A673 (cell line): ENCODE data around the gene GPLD1.

DNA sequence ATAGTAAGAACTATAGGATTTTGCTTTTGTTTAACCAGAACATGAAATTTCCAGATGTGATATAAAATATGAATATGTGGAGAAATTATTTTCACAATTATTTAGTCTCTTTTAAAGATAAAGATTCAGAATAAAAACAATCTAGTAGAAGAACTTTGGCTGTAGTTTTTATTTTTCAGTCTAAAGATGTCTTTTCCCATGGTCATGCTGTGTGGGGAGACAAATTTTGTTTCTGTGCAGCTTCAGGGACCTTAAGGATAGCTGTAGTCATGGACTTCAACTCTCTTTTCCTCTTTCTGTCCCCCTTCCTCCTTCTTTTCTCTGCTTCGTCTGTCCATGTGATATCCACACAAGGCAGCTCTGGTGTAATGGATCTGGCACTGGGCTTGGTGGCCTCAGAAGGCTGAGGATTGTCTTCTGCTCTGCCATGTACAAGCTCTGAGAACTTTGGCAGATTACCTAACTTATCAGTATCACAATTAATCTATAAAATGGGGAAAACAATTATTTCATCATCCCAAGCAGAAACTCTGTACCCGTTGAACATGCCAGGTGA lies 10.4 kb downstream of the RNF144B start:
- PRO-cap, result no peak

DNA sequence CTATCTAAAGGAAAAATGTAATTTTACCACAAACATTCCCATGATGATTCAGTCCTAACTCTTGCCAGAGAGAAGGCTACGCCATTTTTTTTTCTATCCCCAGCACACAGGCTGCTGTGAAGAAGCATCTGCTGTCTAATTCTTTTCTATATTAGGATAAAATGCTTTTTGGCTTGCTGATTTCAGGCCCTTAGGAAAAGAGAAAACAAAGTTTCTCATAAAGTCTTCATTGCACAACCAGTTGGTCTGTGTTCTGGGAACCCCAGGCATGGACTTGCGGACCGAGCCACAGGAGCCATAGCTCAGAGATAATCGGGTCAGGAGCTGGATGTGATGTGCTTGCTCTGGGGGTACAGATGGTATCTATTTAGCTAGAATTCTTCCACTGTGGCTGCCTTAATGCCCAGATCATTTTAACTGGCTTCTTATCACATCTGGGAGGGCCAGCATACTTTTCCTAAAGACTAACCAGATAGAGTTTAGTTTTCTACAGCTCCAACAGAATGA lies 683.7 kb upstream of the ID4 start:
- PRO-cap, result no peak

DNA sequence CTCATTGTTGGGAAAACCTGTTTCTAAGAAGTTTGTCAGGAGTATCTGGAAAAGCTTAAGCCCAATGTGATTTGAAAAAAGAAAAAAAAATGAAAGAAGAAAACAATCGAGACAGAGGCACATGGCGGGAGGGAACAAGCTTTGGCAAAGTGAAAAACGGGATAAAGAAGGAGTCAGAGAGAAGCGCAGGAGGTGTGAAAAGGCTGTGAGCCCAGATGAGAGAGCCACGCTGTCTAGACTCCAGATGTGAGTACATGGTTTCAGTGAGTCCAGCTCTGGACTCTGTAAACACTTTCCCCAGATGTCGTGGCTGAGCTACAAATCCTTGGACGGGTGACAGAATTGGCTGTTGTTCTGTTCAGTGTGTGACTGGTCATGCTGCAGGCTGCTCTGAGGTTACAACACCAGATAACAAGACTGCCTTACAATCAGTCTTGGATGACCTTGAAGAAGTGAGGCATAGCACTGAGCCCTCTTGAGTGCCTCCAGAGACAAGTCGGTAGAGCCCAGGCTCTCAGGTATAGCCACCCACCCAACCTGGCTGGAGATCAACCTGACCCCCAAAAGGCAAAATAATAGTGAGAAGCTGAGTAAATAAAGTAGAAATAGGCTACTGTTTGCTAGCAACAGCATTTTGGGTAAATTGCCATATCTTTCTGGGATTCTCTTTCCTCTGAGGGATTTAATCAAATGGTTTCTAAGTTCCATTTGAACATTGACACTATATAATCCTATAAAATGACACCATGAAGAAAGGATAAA lies 656.4 kb upstream of the ID4 start:
- PRO-cap, result no peak

- PRO-cap, result no peak
Observed at GRCh38 chr6:19719447-19719964, 117.7 kb upstream of the ID4 start.

DNA sequence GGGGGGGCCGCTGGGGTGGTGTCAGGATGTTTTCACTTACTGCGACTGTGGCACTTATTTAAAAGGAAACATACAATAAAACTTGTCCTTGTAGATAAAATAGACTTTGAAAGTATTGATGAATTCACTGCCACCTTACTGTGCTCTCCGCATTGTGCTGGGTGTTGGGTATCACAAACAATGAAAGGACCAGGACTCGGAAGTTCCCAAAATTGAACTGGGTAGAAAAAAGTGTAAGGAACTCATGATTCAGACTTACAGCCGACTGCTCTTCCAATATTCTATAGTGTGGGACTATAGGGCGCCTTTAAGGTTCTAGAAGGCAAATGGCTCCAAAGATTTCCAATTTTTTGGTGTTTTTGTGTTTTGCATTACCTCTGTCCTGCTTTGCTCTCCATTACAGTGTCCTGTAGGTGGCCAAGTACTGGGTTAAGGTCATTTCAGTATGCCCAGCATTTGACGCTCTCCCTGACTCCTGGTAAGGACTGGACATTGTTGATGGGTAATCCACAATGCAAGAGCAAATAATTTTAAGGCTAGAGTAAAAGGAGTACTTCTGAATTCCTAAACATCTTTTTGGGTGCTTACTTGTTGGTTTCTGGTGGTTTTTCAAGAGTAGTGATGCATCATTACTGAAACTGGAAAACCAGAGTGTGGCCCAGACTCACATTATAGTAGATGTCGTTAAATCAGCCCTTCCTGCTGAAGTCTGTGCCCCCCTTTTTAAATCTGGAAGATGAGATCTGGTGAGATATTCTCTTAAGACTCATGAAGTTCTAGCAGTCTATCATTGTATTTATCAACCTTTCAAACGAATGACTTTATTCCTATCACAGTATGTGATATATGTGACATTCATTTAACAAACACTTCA lies 31.8 kb upstream of the ID4 start:
- PRO-cap, result no peak

DNA sequence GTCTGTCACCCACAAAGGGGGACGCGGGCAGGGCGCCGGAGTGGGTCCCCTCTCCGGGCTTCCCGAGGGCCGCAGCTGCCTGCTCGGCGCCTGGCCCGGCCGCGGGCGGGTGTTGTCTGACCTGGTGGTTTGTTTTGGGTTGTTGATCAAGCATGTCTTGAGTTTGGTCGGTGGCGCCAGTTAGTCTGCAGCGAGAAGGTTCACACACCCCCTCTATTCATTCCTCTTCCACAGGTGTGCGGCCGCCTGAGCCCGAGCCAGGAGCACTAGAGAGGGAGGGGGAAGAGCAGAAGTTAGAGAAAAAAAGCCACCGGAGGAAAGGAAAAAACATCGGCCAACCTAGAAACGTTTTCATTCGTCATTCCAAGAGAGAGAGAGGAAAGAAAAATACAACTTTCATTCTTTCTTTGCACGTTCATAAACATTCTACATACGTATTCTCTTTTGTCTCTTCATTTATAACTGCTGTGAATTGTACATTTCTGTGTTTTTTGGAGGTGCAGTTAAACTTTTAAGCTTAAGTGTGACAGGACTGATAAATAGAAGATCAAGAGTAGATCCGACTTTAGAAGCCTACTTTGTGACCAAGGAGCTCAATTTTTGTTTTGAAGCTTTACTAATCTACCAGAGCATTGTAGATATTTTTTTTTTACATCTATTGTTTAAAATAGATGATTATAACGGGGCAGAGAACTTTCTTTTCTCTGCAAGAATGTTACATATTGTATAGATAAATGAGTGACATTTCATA lies 2.0 kb downstream of the ID4 start:
- PRO-cap, result no peak

DNA sequence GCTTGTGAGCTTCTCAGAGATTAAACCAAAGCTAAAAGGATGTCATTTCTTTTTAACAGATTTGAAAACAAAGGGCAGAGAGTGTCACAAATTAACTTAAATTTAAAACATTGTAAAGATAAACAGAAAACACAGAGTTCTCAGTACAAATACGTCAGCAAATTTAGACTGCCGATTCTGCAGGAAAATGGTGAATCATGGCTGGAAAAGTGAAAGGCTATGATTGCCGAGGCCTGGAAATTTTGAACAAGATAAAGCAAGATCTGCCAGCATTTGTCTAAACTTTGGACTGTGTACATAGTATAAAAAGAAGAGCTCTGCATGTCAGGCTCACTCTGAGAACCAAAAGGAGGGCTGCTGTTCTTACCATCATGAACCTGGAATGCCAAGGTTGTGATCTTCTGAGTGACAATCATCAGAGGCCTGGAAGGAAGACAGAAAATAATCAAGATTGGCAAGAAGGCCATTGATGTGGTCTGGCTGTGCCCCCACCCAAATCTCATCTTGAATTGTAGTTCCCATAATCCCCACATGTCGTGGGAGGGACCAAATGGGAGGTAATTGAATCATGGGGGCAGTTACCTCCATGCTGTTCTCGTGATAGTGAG lies 81.4 kb downstream of the MBOAT1 start:
- PRO-cap, result no peak

DNA sequence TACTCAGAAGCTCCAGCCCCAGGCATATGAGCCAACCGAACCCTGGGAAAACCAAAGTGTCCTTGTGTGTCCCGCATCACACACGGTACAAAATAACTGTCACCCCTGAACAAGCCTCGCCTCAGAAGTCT lies 849 bp downstream of the MBOAT1 start:
- PRO-cap, result no peak

DNA sequence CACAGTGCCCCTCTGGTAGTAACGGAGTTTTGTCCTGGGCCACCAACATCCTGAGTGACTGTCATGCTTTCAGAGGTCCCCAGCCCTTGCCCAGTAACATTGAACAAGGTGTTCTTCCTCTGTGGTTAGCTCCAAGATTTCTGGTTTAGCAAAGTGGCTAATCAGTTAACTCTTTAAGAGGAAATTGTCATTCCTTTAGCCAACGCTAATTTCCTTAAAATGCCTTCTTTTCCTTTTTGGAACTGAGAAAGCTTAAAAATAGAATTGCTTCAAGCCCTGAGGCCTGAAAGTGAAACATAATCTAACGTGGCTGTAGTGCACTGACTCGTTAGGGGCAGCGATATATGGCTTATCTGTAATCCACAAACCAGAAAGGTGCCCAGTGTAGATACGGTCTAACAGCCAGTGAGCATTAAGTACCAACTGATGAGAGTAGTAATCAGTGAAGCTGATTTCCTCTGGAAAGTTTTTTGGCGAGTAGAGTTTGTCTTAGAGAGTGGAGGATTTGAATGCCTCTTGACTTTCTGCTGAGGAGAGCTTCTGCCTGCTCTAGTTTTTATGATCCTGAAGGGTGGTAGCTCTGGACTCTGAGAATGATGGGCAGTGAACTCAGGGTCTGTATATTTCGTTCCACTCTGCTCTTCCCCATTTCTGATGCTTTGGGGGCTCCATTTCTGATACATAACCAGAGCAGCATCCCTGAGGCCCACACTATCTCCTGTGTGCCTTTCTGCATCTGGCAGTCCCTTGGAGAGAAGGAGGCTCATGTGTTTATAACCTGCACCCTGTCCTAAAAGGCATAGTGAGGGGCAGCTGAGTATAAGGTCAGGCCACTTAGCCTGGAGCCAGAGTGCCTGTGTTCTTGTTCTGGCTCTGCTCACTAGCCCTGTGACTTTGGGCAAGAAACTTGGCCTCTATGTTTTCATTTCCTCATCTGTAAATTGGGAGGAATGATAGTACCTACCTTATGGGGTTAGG lies 8.1 kb downstream of the E2F3 start:
- PRO-cap, result no peak

- PRO-cap, result unidirectional peak, minus-strand start at chr6:20811286
Observed at GRCh38 chr6:20811131-20811485, 276.9 kb downstream of the CDKAL1 start.

DNA sequence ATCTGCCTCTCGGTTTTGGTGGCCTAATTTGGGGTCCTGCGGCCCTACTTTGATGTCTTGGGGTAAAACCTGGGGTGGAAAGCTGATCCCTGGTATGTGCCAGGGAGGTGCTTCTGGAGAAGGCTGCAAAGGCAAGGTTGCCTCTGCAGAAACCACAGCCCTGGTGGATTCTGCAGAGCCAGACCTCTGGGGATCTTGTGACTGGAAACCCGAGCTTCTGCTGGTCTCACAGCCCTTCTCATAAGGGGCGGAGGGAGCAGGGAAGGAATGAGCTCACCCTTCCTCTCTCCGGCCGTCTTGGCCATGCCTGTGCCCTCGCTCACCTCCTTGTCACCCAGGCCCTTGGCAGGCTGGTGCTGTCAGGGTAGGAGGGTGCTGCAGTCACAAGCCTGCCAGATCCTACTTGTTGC lies 245.2 kb upstream of the SOX4 start:
- PRO-cap, result no peak

DNA sequence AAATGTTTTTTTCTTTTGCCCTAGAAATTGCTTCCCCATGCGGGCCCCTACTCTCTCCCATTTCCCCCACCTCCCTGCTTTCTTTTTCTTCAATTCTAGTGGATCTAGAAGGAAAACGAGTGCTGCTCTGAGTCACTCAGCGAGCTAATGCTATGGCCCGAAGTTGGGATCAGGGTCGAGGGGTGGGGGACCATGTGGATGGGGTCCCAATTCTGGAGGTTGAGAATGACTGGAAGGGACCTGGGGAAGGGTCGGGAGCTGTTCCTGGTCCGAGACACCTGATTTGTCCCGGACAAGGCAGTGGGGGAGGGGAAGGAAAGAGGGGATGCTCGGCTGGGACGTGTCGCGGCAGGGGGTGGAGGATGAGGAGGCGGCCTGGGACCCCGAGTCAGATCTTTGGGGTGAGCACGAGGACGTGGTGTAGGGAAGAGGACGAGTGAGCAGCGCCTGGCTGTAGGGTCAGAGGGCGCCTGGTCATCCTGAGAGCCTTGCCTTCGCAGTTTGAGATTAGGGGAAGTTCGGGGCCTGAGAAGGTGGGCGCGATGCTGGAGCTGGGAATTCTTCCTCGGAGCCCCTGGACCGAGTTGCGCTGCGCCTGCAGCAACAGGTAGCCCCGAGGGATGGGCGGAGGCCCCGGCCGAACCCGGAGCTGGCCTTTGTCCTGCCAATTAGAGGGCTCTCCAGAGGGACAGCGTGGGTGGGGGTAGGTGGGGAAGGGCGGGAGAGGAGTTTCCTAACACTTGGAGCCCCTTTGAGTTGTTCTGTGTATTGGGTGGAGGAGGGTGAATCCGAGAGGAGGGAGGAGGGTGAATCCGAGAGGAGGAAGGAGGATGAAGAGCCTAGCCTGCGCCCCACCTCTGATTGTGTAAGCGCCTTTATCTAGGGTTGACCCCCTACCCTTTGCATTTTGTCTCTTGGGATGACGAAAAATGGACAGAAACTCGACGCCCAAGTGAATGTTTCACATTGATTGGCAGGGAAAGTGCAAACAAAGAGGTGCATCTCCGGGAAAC lies 71.9 kb downstream of the SOX4 start:
- PRO-cap, result no peak

DNA sequence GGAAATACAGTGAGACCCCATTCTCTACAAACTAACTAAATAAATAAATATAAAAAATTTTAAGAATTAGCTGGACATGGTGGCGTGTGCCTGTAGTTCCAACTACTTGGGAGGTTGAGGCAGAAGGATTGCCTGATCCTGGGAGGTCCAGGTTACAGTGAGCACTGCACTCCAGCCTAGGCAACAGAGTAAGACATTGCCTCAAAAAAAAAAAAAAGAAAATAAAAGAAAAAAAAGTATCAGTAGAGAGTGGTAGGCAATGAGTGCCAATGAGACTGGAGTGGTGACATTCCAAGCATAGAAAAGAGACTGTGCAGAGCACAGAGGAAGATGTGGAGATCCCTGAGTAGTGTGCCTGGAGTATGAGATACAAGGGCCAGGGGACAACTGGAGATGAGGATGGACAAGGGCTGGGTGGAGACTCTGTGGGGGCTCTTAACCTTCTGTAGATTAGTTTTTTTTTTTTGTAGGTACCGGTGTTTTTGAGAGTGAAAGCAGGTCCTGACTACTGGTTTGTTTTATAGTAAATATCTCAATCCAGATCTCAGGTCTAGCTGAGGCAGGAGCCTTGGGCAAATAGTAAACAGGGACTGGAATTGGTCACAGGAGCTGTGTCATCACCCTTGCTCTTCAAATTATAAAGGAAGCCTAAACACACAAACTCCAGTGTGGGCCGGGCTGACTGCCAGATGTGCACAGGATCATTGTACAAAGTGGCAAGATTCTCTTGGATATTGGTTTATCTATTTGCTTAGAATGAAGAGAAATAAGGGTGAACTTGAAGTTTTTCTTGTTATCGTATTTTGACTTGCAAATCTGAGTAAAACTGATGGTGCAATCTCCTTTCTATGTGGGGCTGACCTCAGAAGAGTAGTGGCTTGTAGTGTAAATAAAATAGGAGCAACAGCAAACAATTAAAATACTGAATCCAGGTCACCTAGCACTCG lies 144.8 kb downstream of the SOX4 start:
- PRO-cap, result no peak

GRCh38 chr6:22062808-22063653 lies 233.8 kb downstream of the PRL start:
- PRO-cap, result no peak

DNA sequence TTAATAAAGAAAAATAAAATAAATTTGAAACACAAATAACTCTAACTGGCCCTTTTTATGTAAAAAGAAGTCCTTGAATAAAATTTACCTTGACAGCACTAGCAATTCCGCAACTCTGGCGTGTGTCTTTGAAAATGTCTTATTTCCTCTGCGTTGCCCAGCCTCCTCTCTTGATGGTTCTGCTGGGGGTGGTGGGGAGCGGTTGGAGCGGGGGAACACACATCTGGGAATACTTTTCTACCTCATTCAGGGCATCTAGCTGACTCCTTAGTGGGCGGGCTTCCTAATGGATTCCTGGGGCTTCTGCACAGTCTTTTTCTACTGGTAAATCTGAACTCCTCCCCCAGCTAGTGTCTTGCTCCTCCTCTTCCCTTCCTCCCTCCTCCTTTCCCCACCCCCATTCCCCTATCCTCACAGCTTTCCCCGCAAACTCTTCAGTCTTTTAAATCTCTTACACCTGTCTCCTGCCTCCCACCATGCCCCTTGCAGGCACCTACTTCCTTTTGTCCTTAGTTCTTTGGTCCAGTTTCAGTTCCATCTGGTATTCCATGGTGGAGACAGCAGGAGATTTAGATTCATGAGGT lies 74.4 kb downstream of the PRL start:
- PRO-cap, result no peak

DNA sequence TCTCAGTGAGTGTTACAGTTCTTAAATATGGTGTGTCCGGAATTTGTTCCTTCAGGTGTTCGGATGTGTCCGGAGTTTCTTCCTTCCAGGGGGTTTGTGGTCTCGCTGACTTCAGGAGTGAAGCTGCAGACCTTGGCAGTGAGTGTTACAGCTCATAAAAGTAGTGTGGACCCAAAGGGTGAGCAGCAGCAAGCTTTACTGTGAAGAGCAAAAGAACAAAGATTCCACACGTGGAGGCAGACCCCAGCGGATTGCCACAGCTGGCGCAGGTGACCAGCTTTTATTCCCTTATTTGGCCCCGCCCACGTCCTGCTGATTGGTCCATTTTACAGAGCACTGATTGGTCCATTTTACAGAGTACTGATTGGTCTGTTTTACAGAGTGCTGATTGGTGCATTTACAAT lies 641.2 kb downstream of the HDGFL1 start:
- PRO-cap, result no peak

GRCh38 chr6:24489425-24490305 lies at the start of gene GPLD1:
TSS of gene GPLD1 (minus strand) at chr6:24489578.
- PRO-cap, result no peak

DNA sequence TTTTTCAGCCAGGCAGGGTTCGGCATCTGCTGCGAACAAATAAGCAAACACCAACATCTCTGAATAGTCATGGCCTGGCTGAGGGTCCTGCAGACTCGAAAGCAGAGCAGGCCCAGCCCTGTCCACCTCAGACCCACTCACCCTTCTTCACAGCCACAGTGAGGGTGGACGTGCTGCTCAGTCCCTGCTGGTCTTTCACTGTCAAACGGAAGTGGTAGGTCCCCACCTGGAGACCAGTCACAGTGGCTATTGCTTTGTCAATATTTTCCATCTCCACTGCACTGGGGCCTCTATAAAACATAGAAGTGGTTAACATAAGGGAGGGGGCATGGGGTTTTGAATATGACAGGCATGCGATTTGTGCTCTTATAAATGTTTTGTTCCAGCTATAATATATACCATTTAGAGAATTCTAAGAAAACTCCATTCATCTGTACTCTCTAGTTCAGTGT lies 73.9 kb downstream of the ALDH5A1 start:
- PRO-cap, result no peak

- PRO-cap, result no peak
Observed at GRCh38 chr6:24668445-24669039, 1.7 kb downstream of the ACOT13 start.

- PRO-cap, result no peak
Observed at GRCh38 chr6:24781336-24782446, 7.0 kb downstream of the GMNN start.